CD14-positive monocyte (primary cell): ENCODE data around the gene HHIPL1.

- CAGE, long polyA plus RNA, result no peak
Observed at GRCh38 chr14:99554038-99554736, 49.8 kb downstream of the CCDC85C start.

- CAGE, long polyA plus RNA, result no peak
Observed at GRCh38 chr14:99570394-99570874, 33.6 kb downstream of the CCDC85C start.

GRCh38 chr14:99571001-99571326 is 33.0 kb downstream of the CCDC85C start:
- CAGE, long polyA plus RNA, result no peak

GRCh38 chr14:99572243-99572868 is 31.7 kb downstream of the CCDC85C start:
- CAGE, long polyA plus RNA, result no peak

- CAGE, long polyA plus RNA, result no peak
Observed at GRCh38 chr14:99574939-99575564, 29.0 kb downstream of the CCDC85C start.

DNA sequence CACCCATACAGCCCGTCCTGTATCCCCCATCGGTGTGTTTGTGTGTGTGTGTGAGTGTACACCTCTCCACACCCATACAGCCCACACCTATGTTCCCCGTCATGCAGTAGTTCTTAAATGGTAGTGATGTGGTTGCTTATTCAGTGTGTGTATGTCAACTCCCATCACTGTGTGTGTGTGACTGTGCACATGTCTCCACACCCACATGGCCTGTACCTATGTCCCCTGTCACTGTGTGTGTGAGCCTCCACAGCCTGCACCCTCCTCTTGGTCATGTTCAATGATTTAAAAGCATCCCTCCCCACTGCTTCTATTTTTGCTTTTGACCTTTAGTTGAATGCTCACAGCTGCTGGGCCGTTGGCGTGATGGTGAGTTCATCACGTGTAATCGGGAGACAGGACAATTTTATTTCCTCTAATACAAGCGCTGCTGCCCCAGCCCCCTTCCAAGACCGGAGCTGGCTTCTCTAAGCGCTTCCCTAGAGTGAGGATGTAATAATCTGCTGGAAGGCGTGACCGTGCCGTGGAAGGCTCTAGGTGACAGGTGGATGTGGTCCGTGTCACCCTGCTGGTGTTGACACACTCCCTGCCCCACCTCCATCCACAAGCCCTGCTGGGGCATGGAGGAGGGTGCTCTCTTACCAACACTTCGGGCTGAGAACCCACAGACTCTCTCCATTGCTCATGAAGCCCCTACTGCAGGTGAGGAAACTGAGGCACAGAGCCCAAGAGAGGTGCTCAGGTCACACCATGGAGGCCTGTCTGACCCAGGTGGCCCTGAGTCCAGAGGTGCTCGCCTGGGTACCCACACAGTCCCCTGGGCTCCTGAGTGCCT is 25.4 kb downstream of the CCDC85C start:
- CAGE, long polyA plus RNA, result no peak

- CAGE, long polyA plus RNA, result no peak
Observed at GRCh38 chr14:99579819-99580662, 24.0 kb downstream of the CCDC85C start.

- CAGE, long polyA plus RNA, result no peak
Observed at GRCh38 chr14:99595901-99596624, 7.9 kb downstream of the CCDC85C start.

- CAGE, long polyA plus RNA, result no peak
Observed at GRCh38 chr14:99644390-99645527, at the start of gene HHIPL1. TSS of gene HHIPL1 (plus strand) at chr14:99645129.

DNA sequence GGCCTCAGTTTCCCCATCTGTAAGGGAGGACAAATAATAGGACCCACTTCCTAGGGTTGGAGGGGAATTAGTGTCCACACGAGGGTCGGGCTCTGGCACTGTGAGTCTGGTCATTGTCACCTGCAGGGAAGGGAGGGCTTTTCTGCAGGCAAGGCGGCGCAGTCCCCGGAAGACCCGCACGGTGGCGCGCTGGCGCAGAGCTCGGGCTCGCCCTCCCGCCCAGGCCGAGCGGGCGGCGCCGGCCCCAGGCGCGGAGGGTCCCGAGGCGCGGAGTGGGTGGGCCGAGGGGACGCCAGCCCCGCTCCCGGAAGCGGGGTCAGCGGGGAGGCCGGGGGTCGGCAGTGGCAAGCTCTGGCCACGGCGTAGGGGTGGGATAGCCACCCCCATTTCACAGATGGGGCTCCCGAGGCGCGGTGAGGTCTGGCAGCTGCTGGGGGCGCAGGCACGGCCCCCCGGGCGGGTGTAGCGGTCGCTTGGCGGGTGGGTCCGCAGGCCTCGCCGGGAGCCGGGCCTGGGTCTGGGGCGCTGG is 45.9 kb downstream of the CYP46A1 start:
- CAGE, long polyA plus RNA, result no peak

GRCh38 chr14:99740259-99740731 is 52.9 kb upstream of the EML1 start:
- CAGE, long polyA plus RNA, result no peak

GRCh38 chr14:99967124-99967502 is 98.1 kb upstream of the EVL start:
- CAGE, long polyA plus RNA, result no peak

- CAGE, long polyA plus RNA, result no peak
Observed at GRCh38 chr14:100149866-100150631, 9.4 kb downstream of the DEGS2 start.

DNA sequence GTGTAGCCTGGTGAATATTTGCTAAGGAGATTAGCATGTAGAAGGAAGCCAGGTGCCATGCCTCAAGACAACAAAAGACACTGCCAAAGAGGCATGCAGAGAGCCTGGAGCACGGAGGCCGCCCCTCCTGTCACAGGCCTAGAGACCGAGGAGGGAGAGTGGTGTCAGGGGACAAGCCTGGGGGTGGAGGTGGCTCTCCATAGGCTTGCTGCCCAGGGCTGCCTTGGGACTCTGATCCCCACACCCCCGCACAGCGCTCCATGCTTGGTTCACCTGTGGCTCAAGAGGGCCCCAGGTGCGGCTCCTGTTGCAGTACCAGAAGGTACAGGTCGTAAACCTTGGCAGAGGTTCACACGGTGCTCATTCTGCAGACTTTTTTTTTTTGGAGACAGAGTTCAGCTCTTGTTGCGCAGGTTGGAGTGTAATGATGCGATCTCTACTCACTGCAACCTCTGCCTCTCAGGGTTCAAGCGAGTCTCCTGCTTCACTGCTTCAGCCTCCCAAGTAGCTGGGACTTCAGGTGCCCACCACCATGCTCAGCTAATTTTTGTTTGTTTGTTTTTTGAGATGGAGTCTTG is 28.1 kb upstream of the DEGS2 start:
- CAGE, long polyA plus RNA, result no peak

GRCh38 chr14:100192609-100193455 is 33.4 kb upstream of the DEGS2 start:
- CAGE, long polyA plus RNA, result no peak

DNA sequence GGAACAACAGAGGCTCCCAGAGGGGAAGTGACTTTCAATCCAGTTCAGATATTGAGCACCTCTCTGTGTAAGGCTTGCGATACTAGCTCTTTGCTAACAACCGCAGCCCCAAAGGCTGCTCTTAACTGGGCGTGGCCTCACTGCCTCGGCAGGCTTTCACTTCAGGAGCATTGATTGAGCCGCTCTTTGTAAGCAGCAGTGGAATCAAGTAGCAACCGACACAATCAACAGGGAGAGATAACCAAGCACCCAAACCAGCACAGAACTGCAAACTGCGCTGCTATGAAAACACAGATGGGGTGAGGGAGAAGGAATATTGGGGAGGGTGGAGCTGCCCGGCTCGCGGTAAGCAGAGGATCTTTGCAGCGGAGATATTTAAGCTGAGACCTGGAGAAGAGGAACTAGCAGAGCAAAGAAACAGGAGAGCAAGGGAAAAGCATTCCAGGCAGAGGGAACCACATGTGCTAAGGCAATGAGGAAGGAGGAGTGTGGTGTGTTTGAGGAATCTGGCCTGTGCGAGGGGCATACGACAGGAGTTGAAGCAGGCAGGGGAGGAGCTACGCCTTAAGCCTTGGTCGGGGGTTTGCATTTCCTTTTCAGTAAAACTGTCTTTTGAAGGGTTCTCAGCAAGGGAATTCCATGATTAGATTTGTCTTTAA is 17.3 kb upstream of the YY1 start:
- CAGE, long polyA plus RNA, result no peak

- CAGE, long polyA plus RNA, result no peak
Observed at GRCh38 chr14:100234542-100234864, 4.4 kb upstream of the YY1 start.

GRCh38 chr14:100266711-100267136 is 27.8 kb downstream of the YY1 start:
- CAGE, long polyA plus RNA, result no peak

GRCh38 chr14:100312082-100312582 is 5.9 kb upstream of the SLC25A29 start:
- CAGE, long polyA plus RNA, result no peak

DNA sequence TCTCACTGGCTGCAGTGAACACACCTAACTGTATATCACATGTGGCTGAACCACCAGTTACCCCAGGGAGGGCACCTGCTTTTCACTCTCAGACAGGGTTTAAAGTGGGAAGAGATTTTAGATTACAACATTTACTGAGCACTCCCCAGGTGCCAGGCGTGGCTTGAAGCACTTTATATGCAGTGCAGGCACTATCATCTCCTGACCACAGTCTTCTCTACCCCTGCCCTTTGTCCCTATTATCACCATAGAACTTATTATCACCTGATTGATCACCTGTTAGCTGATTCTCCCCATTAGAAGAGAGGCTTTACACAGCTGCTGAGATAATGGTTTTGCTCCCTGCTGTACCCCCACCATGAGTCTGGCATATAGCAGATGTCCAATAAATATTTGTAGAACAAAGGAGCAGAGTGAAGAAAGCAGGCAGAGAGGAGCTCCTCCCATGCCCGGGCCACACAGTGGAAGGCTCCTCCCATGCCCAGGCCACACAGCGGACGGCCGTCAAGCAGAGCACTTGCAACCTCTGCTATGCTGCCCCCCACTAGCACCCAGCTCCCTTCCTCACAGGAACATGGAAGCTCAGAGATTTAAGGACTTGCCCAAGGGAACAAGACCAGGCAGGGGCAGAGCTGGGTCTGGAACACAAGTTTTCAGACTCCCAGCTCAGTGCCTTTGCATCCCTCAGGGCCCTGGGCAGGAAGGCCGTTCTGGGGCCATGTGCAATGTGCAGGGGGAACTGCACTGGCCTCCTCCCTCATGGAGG is 25.9 kb downstream of the WARS1 start:
- CAGE, long polyA plus RNA, result no peak